ENCODE results near the genes BCORL1, STK26, FRMD7 and CCDC160.

GRCh38 chrX:129788413-129788612 lies 8.6 kb downstream of the SASH3 start:
- RRBS, result no CpG with 5 or more reads among the region's 1 CpG

- RRBS, result 14% methylated on average over 40 of the region's 76 CpGs
These were observed 25.1 kb upstream of the BCORL1 start for GRCh38 chrX:129956978-129958080.

DNA sequence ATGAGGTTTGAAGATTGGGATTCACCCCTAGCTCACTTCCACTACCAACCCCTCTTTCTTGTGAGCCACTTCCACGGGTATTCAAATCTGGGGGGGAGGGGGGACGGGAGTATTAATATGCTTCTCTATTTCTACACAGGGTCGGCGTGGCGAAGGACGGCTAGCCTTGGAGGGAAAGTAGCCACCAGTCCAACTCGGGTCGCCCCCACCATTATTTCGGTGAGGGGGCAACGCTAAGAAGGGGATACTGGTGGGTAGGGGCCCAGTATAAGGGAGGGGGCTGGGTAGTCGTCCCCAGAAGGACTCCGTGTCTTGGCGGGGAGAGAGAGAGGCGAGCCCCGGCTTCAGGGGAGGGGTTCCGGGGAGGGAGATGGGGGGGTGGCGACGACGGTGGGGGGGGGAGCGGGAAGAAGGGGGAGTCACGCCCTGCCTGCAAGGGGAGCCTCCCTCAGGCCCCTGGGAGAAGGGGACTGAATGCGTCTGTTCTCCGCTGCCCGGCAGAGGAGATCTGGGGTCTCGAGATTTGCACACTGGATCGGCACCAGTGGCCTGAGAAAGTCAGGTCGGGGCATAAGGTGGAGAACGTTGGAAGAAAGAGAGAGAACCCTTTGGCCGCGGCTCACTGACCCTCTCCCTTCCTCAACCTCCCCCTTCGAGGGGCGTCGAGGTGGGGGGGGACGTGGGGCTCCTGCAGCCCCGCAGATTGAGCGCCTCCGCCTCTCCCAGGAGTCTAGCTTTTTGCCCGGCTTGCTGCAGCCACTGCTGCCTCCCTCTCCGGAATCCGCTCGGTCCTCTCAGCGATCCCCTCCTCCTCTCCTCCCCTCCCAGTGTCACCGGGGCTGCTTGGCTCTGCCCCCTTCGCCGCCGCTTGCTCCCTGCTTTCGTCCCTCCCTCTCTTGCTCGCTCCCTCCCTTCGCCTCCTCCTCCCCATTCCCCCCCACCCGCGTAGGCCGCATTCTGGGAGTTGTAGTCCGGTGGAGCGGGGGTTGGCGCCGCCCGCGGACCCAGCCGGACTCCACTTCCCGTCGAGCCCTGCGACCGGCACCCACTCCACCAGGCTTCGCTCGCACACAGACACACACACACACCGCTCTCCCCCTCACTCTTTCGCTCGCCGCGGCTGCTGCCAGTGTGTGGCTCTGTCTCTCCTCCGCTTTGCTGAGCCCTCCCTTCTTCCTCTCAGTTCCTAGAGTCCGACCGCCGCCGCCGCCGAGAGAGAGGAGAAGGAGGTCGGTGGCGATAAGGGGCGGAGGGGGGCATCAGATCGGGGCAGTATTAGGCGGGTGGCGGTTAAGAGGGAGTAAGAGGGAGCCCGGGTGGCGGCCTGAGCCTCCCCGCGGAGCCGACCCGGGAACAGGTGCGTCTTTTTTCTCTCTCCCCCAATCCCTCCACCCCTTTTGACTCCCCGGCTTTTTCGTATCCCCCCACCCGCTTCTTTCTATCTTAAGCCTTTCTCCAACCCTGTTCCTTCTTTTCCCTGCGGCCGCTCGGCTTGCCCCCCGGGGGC lies at the start of gene BCORL1:
Gene BCORL1, plus strand, starts transcription at position 1,102 of the 1,507 bp plus-strand sequence.
- RRBS, result 30% methylated on average over 23 of the region's 97 CpGs

- RRBS, result 27% methylated on average over 3 of the region's 38 CpGs
These were observed 27.8 kb downstream of the ELF4 start for GRCh38 chrX:130081940-130083406.

GRCh38 chrX:130099987-130100705 lies 10.2 kb downstream of the ELF4 start:
- RRBS, result no CpG with 5 or more reads among the region's 6 CpGs

DNA sequence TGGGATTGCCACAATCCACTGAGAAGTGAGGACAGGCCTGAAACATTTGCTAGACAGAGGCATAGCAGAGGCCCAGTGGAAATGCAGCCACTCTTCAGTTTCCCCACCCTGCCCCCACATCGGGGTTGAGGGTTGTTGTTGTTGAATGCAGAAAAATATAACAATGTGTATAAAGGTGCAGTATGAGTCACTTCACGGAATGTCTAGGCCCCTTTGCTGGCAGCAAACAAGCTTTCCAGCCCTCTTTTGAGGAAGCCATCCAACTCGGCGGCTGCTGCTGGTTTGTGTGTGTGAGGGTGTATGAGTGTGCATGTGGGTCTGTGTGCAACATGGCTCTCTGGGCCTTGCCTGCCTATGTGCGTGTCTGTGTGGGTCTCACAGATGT lies 8.1 kb upstream of the ELF4 start:
- RRBS, result no CpG with 5 or more reads among the region's 5 CpGs

- RRBS, result no CpG with 5 or more reads among the region's 24 CpGs
These were observed 115.8 kb downstream of the RBMX2 start for GRCh38 chrX:130517481-130518022.

DNA sequence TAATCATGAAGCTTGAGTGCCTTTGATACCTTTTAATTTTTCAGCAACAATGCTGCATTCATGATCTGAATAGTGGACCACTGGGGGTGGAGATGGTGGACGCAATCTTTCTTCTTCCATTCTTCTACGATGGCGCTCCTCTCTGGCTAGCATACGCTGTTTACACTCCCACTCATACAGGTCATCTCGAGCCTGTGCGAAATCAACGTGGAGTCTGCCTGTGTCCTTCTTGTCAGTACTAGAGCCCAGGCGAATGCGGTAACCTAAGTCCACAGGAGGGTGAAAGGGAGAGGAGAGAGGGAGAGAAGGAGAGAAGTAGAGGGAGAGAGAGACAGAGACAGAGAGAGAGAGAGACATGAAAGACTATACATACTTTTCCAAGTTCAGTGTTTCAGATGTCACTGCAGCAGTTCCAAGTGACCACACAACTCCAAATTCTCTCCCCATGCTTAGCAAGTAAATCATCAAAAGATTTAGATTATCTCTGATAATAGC lies 233.0 kb downstream of the ENOX2 start:
- RRBS, result no CpG with 5 or more reads among the region's 9 CpGs

- RRBS, result no CpG with 5 or more reads among the region's 14 CpGs
These were observed 192.7 kb upstream of the STK26 start for GRCh38 chrX:131830080-131831044.

DNA sequence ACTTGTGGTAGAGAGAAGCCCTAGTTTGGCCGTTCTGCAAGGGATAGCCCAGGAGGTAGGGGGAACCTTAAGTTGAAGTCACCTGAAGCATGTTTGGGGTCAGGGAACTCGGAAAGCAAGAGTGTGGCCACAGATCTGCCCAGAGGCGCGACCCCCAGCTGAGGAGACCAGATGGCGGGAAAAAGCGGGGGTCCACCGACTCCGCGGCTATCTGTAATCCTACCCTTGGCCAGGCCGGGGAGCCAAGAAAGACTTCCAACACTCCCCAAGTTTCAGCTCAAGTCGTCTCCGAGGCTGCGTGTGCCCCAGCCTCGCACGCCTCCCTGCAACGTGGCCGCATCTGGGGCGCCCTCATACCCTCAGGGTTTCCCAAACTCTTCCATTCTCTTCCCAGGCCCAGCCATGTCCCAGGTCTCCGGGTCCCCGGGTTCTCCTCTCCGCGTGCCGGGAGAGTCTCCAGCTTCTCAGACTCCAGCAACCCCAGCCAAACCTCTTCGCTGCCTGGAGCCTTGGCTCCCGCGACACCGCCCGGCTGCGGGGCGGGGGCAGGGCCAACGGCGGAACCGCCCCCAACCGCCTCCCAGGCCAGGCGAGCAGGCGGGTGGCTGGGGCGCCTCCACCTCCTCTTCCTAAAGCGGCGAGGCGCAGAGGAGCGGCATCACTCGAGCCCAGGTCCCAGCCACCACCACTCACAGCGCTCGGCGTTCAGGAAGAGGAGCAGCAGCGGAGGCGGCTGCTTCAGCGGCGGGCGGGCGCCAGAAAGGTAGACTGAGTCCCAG lies at the start of gene STK26:
Gene STK26, plus strand, starts transcription at position 658 of the 779 bp plus-strand sequence.
- RRBS, result 23% methylated on average over 6 of the region's 51 CpGs

- RRBS, result no CpG with 5 or more reads among the region's 5 CpGs
These were observed at the start of gene FRMD7 for GRCh38 chrX:132127592-132128028. Gene FRMD7 (minus strand): TSS chrX:132128020.

DNA sequence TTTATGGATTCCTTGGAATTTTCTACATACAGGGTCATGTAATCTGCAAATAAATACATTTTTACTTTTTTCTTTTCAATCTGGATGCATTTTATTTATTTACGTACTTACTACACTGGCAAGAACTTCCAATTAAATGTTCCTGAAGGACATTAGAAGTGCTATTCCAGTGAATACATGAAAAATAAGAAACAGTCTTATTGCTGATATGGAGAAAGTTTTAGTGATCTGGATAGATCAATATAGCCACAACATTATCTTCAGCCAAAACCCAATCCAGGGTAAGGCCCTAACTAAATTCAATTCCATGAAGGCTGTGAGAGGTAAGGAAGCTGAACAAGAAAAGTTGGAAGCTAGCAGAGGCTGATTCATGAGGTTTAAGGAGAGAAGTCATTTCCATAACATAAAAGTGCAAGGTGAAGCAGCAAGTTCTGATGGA lies 62.0 kb upstream of the RAP2C start:
- RRBS, result no CpG with 5 or more reads among the region's 1 CpG

- RRBS, result no CpG with 5 or more reads among the region's 6 CpGs
These were observed 555 bp downstream of the MBNL3 start for GRCh38 chrX:132488377-132488588.

DNA sequence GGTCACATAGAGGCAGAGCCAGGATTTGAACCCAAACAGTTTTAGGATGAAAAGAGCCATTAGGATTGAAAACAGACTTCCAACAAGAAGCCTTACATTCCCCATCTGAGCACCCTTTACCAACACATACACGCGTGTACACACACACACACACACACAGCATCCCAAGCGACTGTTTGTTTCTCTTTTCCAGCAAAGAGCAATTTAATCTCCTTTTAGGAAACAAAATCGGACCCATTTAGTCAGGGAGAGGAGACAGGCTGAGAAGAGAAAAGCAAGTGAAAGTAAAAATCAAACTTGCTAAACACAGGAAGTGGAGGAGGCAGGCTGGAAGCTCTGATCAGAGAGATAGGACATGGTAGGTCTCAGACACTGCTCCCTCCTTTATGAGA lies 62.4 kb downstream of the GPC3 start:
- RRBS, result no CpG with 5 or more reads among the region's 4 CpGs

DNA sequence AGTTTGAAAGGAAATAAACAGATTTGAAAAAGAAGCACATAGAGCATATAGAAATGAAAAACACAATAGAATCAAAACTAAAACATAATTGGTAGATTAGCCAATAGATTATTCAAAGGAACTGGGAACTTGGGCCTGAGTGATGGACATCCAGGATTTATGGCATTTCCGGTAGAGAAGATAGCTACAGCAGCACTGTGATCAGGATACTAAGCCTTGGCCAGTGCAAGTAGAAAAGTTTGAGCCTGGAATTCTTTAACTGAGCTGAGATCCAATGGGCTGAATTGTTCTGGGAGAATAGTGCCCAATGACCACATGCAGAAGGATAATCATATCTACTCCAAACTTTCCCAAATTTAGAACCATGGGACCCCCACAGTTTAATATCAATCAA lies 53.5 kb upstream of the GPC3 start:
- RRBS, result no CpG with 5 or more reads among the region's 1 CpG

DNA sequence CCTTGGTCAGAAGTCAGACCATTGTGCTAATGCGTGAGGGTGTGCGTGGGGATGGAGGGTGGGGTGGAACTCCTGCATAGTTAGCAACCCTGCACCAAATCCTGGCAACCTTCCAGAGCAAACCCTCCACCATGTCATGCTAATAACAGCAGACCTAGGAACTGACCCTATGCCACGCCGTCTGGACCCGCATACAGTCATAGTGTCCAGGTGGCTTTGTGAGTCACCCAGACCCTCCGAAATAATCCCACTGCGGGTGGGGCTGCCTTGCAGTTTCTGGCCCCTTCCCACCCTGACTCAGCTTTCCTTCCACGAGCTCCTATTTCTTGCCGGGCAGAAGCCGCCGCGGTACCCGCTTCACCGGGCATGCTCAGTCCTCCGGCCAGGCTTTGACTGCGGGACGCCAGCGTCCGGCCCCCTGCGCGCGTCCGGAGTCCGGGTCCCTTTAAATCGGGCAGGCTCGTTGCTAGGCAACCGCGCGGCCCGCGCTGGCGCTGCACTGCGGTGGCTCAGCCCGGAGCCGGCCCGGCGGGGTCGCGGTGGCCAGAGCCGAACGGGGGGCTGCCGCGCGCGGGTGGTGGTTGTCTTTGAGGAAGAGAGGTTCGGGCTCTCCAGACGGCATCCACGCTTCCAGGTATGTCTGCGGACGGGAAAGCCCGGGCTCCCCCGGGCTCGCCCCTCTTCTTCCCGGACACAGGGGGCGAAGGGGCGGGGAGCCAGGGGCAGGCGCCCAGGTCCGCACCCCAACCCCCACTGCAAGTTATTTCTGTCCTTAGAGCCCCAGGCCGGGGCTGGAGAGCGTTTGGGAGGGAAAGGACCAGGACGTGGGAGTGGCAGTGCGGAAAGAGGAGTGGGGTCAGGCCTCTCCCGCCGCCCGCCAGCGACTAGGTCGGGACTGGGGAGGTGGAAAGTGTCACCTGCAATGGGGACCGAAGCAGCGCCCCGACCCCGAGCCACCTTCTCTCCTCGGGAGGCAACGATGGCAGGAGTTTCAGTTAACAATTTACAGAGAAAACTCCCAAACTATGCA lies at the start of gene CCDC160:
Gene CCDC160, plus strand, starts transcription at position 473 of the 1,030 bp plus-strand sequence.
- RRBS, result 16% methylated on average over 12 of the region's 73 CpGs

DNA sequence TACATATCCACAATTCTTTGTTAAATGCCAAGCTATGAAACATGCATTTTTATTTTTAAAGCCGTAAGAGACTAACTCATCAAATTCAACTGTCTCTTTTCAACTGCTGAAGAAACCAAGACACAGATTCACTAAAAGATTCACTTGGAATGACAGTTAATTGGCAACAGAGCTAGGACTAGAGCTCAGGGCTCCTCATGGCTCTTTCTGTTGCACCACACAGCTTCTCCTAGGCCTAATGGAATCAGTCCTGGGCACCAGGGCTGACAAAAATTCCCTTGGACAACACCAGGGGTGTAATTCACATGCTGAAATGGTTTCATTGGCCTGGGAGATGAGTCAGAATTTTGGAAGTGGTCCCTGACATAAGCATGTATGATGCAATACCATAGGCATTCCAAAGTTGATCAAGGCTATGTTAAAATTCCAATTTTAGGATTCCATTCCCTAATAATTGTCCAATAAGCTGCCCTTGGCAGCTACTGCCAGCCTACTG lies 54.4 kb downstream of the PLAC1 start:
- RRBS, result no CpG with 5 or more reads among the region's 1 CpG

GRCh38 chrX:134670469-134670854 lies 12.2 kb upstream of the PLAC1 start:
- RRBS, result no CpG with 5 or more reads among the region's 1 CpG

DNA sequence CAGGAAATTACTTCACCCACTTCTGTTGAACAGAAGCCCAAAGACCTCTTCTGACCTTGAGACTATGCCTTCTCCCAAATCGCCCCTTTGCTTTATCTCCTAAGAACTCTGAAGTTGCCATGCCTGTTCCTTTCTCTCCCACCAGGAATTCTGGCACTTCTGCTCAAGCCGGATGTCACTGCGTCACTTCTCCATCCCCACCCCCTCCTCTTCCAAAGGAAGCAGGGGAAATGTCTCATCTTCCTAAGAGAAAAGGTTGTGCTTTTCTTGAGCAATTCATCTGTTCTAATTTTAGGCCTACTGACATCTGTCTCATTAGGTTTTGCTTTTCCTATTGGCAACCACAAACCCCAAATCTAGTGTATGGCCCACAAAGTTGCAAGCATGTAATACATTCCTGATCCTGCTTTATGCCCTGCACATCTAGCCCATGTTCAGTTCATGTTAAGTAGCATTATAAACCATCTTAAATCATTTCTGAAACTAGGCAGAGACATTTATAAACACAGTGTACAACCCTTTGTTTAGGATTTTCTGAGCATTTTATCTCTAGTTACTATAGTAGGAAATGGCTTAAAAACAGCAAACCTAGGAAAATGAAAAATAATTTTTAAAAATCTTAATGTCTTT lies 14.4 kb downstream of the PABIR3 start:
- RRBS, result no CpG with 5 or more reads among the region's 3 CpGs